GM12892 (cell line): ENCODE measurements around a stretch of chr1.

DNA sequence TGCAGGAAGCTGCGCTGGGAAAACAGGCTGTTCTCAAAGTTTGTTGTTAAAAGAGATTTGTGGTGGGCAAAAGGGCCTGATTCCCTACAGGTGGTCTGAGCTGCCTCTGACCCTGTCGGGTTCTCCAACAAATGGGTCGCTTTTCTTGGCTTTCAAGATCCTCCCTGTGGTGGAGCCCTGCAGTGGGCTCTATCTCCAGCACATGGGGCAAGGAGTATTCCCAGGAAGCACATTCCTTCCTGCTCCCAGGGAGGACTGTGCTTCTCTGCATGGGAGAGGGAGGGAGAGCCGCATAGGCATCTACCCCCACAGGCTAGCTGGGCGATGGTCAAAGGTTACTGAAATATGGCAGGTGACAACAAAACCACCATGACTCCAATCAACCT, 85.5 kb downstream of the PLXNA2 start:
- RRBS: no CpG with 5 or more reads among the region's 5 CpGs

GRCh38 chr1:208159693-208160381, 84.3 kb downstream of the PLXNA2 start:
- RRBS: no CpG with 5 or more reads among the region's 10 CpGs

DNA sequence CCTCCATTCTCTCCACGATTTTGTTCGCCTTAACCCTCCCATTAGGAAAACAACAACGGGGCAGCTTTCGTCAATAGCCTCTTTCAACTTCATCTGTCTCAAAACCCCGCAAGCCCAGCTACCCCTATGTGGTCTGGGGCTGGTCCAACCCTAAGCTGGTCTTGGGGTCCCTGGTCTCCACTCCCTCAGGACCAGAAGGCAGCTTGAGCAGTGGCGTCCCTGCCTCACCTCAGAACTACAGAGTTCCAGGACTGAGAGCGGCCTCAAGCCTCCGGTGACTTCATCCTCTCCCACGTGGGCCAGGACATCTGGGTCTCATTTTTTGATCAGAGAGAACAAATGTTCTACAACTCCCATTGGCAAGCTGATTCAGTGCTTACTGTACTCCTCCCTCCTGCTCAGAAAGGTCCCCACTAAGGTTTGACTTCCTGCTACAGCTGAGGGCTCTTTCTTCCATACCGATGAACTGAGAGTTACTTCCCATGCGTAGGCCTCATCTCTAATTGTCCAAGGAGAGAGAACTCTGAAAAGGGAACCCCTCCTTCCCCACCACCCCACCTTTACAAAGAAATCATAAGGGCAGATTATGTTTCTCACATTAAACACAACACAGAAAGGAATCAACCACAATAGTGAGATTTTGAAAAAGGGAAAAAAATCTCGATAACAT, 78.5 kb downstream of the PLXNA2 start:
- RRBS: no CpG with 5 or more reads among the region's 12 CpGs

DNA sequence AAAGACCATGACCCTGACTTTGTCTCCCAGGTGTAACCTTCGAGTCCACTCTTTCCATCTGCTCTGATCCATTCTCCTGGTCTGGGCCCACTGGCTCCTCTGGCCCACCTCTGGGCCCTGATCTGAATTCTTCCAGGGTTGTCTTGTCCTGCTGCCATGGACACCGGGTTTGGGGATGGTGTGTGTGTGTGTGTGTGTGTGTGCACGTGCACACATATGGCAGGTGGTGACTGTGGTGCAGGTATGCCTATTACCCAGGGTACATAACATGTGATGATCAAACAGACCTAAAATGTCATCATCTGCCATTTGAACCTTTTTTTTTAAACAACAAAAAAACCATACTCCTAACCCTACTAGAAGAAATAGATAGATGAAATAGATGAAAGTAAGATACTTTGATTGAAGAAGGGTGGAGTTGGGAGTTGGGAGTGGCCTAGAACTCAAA, 52.0 kb downstream of the PLXNA2 start:
- RRBS: no CpG with 5 or more reads among the region's 3 CpGs

DNA sequence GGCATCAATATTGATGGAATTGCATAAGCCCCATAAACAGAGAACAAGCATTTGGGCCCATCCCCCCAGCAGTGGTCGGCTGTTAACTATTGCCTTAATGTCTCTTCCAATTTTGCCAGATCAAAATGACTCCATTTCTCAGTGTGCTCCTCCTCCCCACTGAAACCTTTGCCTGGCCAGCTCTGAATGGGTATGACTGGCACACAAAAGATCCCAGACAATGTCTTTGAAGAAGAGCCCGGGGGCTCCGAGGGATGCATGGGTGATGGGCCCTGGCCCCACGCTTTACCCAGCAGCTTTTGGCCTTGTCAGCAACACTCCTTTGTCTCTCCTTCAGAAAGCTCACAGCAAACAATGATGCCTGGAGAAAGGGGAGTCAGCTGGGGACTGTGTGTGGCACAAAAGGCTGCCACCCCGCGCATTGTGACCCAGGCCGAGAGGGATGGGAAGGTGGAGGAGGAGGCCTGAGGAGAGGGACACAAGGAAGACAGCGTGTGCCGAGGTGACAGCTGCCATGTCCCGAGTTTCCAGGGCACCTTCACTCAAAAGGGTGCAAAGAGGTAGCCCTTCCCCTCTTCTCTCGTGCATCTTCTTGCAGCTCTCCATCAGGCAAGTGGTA, 45.9 kb downstream of the PLXNA2 start:
- RRBS: no CpG with 5 or more reads among the region's 11 CpGs

GRCh38 chr1:208202918-208203747, 41.1 kb downstream of the PLXNA2 start:
- RRBS: no CpG with 5 or more reads among the region's 12 CpGs

DNA sequence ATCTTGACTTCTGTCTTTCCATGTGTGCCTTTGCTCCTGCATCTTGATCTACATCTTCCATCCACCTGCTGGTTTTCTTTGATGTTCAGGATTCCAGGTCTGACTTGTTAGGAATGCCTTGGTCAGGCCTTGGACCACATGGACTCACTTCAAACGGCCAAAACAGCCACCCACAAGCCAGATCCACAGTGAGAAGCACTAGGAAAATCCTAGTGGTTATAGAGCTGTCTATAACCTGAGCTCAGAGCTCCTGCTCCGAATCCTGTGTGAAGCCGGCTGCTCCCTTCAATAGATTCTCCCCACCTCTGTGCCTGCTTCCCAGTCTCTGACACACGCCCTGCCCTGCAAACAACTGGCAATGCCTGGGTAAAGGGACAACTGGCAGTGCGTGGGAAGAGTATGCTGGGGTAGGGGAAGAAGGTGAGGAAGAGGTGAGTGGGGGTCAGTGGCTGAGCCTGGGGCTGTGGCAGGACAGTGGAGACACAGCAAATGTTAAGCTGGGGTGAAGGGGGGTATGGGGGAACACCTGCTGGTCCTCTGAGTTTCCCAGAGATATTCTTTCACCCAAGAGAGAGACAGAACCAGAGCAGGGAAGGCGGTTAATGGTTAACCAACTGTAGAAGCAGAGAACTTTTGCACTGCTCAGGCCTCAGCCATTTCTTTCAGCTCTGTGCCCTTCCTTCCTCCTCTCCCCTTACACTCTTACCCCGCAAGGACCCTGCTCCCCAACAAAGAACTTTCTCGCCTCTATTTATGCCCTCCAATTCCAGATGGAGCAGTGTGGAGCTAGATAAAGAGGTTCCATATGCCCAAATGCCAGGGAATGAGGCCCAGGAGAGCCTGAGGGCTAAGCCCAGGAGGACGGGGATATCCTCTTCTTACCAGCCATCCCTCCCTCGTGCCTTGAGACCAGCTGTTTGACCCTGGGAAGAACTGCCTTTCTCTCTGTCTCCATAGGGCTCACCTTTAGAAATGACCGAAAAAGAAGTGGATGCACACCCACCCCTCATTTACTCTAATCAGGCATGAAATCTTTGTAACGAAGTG, 4.4 kb downstream of the PLXNA2 start:
- RRBS: no CpG with 5 or more reads among the region's 12 CpGs

- RRBS: no CpG with 5 or more reads among the region's 2 CpGs
Measured at GRCh38 chr1:209209893-209210229, 373.7 kb upstream of the CAMK1G start.

- RRBS: 74% methylated on average over 24 of the region's 82 CpGs
Measured at GRCh38 chr1:209231536-209232312, 351.8 kb upstream of the CAMK1G start.

DNA sequence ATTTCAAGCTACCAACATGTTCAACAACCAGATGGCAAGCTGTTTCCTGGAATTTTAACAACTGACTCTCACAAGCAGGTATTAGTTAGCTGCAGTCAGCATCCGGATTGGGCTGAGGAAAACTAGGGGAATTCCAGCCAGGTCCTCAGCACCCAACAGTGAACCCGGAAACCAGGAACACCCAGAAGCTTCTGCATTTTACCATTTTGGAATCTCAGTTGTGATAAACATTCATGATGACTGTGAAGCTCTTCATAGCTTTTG, 162.2 kb upstream of the CAMK1G start:
- RRBS: no CpG with 5 or more reads among the region's 2 CpGs

DNA sequence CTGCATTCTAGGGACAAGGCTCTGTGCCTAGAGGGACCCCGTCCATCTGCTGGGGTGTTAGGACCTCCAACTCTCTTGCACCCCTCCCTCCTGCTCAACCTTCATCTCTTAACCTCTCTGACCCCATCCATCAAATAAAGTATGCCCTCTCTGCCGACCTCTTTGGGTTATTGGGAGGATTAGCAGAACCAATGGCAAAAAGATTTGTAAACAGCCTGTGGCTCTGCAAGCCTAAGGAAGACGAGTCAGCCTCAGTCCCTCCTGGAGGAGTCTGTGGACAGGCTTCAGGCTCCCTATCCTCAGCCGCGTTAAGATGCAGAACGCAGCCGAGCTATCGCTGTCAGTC, 545 bp downstream of the CAMK1G start:
- RRBS: no CpG with 5 or more reads among the region's 8 CpGs

- RRBS: no CpG with 5 or more reads among the region's 14 CpGs
Measured at GRCh38 chr1:209645550-209646312, 6.5 kb downstream of the LAMB3 start.

DNA sequence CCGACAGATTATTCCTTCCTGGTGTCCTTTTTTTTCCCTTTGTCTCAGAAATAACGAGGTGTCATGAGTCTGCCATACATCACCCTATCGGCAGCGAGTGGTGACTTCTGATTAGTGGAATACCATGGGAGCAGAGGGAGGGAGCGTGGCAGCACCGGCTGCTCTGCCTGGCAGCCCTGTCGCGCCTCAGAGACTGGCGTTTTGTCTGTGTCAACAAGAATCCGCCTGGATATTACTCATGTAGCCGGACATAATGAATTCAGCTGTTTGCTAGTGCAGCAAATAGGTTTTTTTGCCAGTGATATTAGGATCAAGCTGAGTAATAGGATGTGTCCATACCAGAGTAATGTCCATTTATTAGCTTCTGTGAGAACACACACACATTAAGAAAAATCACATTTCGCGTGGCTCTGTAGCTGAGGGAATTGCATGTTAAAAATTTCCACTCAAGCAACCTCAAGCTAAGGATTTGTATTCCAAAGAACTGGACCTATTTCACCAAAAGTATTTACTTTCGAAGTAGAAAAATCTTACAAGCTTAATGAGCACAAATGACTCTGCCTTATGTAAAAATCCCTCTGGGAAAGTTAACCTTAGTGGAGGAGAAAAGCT, 51.9 kb downstream of the UTP25 start:
- RRBS: no CpG with 5 or more reads among the region's 14 CpGs

GRCh38 chr1:209895580-209895993, 42.4 kb upstream of the SYT14 start:
- RRBS: no CpG with 5 or more reads among the region's 5 CpGs

- RRBS: no CpG with 5 or more reads among the region's 17 CpGs
Measured at GRCh38 chr1:210236850-210237938, 4.6 kb downstream of the SERTAD4 start.

DNA sequence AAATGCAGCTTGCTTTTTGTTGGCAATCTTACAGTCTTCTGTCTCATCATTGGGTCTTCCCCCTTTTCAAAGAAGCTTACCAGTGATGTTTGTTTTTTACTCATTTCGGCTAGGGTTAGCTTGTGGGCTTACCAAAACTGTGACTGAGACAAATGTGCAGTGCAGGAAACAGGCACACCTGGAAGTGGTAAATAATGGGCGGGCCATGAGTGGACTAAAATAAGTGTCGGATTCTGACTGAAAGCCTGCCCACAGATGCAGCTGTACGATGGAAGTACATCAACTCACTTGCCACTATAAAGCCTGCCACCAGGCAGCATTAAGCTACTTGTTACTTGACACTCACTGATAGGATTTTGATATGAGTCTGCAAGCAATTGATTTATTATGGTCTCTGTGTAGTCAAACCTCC, 4.1 kb downstream of the HHAT start:
- RRBS: no CpG with 5 or more reads among the region's 4 CpGs

- RRBS: no CpG with 5 or more reads among the region's 20 CpGs
Measured at GRCh38 chr1:211336755-211337802, 10.4 kb downstream of the TRAF5 start.

DNA sequence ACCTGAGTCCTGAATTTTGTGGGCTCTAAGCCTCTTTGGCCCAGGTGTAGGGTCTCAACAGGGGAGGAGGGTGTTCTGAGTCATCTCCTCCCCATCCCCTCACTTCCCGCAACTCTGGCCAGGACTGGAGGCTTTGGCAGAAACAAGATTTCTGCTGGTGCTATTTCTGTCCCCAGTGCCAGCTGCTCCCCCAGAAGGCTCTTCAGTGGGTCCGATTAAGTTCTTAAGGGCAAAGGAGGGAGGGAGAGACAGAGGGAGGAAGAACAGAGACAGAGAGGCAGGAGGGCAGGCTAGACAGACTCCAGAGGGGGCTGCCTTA, 6.8 kb downstream of the RD3 start:
- RRBS: no CpG with 5 or more reads among the region's 2 CpGs

DNA sequence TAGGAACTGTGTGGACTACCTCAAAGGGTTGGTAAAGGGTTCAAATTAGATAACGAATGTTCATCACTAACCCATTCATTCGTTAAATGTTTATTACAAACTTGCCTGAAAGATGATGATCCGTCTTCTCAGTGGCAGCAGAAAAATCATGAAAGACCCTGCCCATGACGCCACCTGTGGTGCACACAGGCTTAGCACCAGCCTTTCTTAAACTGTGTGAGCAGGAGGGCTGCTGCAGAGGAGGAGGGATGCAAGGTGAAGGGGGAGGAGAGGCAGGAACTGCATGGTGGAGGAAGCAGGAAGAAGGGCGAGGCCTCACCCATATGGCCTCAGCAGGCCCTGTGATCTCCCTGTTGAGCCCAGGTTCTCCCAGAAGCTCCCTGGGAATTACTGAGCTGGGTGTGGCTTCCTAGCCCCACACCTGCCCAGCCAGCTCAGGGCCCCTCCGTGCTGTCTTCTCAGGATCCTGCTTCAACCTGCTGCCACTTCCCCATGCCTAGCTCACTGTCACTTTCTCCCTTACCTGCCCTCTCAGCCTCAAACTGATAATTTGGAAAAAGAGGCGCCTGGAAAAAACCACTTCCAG, 25.1 kb upstream of the RD3 start:
- RRBS: no CpG with 5 or more reads among the region's 7 CpGs

GRCh38 chr1:211527860-211528310, 35.9 kb upstream of the RD3 start:
- RRBS: no CpG with 5 or more reads among the region's 6 CpGs